SEM (cell line): Measurements from ENCODE around the genes NDUFA4L2 and MBD6.

DNA sequence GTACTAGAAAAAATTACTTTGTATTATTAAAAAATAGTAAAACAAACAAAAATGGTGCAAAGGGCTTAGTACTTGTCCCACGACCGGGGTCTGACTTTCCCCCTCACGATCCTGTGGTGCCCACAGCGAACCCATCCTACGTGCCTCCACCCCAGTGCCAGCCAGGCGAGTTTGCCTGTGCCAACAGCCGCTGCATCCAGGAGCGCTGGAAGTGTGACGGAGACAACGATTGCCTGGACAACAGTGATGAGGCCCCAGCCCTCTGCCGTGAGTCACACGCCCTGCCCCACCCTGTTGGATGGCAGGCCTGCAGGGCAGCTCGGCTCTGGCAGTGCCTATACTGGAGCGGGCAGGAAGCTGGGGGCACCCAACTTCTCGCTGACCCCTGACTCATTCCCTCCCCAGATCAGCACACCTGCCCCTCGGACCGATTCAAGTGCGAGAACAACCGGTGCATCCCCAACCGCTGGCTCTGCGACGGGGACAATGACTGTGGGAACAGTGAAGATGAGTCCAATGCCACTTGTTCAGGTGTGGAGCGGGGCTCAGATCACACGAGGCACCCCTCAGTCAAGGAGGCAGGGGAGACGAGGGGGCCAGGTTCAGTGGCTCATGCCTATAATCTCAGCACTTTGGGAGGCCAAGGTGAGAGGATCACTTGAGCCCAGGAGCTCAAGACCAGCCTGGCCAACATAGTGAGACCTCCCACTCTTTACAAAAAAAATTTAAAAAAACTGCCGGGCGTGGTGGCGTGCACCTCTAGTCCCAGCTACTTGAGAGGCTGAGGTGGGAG, 37.6 kb downstream of the LRP1 start:
- PRO-cap = no peak

DNA sequence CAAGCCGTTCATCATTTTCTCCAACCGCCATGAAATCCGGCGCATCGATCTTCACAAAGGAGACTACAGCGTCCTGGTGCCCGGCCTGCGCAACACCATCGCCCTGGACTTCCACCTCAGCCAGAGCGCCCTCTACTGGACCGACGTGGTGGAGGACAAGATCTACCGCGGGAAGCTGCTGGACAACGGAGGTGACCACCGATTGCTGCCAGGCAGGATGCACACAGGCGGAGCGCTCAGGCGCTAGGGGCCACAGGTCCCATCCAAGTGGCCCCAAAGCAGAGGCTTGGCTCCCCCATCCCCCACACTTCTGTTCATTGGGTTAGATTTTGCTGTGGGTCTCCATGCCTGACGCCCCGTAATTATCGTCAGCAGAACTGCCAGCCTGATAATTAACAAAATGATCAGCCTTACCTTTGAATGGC, 40.7 kb upstream of the NXPH4 start:
- PRO-cap = no peak

DNA sequence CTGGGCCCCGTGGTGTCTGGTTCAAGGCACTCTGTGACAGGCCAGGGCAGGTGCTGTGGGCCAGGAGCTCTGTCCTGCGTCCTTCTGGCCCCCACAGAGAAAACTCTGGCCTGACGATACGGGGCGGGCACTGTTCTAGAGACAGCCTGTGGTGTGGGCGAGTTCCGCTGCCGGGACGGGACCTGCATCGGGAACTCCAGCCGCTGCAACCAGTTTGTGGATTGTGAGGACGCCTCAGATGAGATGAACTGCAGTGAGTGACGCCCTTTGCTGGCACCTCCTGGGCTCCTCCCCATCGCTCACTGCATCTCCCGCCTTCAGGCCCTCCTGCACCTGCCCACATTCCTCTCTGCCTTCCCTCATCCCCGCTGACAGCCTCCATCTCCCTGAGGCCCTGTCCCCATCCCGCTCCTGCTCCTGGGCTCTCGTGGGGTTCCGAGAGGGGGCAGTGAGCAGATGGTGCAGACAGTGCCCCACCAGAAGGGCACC, 22.8 kb upstream of the NXPH4 start:
- PRO-cap = no peak

DNA sequence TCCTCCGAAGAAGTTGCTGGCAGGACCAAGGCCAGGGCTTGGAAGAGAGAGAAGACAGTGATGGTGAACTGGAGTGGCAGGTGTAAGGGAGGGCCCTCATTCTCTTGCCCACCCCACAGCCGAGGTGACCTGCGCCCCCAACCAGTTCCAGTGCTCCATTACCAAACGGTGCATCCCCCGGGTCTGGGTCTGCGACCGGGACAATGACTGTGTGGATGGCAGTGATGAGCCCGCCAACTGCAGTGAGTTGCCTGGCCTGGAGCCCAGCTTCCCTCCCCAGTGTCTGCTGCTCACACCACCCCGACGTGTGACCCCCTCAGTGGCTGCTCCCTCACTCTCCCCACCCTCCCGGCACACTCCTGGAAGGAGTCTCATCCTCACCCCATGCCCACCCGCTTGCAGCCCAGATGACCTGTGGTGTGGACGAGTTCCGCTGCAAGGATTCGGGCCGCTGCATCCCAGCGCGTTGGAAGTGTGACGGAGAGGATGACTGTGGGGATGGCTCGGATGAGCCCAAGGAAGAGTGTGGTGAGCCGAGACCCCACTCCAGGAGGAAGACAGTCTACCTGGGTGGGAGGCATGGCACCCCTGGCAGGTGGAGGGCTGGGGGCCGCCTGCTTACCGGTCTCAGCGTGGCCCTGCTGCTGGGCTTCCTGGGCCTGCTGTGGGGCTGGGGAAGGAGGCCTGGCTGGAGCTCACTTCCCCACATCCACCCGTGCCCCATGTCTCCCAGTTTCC, 15.0 kb upstream of the NXPH4 start:
- PRO-cap = no peak

DNA sequence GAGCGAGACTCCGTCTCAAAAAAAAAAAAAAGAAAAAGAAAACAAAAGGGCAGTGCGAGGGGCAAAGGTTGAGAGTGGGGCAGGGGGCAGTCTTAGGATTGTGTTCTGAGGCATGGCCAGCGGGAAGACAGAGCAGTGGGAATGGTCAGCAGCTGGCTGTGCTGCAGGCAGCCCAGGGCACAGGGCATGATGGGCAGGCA, 9.2 kb upstream of the NXPH4 start:
- PRO-cap = no peak

DNA sequence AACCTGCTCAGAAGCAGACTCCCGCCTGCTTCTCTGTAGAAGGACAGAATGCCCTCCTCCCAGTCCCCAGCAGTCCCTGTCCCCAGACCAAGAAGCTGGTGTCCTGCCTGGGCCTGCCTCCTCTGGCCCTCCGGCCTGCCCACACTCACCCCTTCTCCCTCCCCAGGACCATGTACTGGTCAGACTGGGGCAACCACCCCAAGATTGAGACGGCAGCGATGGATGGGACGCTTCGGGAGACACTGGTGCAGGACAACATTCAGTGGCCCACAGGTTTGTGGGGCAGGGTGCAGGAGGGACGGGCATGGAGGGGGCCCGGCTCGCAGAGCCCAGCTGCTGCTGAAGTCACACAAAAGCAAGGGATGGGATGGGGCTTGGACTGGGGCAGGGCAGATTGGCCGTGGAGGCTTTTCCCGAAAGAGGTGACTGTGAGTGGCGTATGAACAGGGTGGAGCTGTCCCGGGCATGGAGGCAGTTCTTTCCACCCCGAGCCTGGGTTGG, 8.0 kb upstream of the NXPH4 start:
- PRO-cap = no peak

GRCh38 chr12:57230311-57231150, 1.0 kb downstream of the SHMT2 start:
- PRO-cap = bidirectional peak, plus-strand start at chr12:57230366, minus-strand start at chr12:57230009

GRCh38 chr12:57236792-57237939, at the start of gene NDUFA4L2:
Gene NDUFA4L2 (minus strand): TSS chr12:57237104.
- PRO-cap = no peak

DNA sequence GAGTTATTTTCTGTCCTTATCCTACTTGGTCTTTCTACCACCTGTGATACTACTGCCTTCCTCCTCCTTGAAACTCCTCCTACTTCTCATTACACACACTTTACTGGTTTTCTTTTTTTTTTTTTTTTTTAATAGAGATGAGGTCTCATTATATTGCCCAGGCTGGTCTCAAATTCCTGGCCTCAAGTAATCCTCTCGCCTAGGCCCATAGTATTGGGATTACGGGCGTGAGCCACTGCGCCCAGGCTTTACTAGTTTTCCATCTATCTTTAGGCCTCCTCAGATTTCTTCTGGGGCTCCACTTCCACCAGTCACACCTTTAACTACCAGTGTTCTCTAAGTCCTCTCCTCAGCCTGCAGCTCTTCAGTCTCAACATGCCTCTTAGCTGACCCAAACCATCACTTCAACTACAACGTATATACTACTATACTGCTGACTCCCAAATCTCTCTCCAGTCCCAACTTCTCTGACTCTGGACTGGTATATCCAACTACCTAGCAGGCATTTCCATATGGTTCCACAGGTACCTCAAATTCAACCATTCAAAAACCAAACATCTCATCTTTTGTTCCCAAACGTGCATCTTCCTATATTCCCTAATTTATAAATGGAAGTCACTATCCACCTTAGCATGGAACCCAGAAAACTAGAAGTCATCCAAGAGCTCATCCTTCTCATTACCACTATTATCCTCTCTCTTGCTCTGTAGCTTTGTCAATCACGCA, 10.3 kb downstream of the R3HDM2 start:
- PRO-cap = no peak

DNA sequence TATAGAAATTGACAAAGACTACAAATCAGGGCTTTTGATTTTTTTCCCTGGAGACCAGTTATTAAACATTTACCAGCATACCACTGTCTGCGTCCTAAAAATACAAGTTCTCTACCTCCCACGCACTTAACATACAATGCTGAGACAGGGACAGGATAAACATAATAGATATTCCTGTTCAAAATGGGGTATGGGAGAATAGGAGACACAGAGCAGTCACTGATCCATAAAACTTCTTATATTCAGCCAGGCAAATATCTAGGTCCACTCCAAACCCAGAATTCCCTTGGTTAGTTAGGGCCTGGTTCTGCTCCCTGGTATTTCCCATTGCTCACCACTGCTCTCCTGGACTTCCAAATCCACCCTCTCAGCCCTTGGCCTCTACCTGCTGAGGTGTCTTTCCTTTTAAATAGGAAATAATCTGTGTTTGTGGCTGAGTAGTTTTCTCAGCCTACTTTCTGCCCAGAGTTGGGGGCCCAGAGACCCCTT, 4.5 kb downstream of the INHBC start:
- PRO-cap = no peak

DNA sequence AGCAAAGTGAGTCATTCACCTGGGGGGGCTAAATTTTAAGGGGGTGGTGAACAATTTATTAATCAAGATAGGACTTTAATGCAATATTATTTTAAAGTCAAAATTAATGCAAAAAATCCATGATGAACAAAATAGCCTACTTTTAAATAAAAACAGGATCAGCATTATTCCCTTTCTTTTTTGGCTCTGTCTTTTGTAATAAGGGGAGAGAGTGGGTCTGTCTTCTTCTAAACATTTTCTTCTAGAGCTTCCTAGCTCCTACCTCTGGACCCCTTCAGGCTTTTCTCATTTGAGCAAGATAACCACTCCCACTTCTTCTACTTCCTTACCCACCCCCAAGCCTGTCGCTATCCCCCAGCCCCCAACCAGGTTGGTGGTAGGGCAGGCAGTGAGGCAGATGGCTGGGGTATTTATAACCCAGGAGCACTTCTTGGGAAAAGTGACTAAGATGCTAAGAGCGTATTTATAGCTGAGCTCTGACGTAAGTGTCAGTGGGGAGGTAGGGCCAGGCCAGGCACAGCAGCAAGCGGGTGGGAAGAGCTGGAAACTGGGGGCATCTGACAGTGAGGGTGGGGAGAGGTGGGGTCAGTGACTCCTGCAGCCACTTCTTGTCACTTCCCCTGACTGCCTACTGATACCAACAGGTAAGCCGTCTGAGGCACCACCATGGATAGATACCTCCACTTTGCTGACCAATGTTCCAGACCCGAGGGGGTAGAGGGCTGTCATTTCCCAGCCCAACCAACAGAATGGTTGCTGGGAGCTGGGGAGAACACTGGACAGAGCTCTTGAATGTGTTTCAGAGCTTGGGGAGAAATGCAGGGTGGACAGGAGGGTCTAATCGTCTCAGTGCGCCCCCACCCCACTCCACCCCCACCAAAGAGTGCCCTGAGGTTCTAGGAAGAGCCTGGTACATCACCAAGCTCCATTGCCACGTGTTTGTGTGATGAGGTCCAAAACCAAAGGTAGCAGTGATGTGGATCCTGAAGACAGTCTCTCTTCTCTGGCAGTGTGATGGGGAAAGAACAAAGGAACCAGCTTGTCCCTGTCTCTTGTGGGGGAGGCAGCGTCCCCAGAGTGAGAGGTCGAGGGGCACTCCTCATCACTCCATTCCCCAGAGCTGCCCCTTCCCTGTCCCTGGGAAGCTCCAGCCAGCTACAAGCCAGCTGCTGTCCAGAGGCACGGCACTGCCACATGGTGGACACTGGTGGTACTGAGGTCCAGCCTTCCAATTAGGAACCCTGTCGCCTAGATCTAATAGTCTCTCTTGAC, 2.8 kb upstream of the INHBE start:
- PRO-cap = bidirectional peak, plus-strand start at position 491 of the sequence, minus-strand start at position 287 of the sequence

DNA sequence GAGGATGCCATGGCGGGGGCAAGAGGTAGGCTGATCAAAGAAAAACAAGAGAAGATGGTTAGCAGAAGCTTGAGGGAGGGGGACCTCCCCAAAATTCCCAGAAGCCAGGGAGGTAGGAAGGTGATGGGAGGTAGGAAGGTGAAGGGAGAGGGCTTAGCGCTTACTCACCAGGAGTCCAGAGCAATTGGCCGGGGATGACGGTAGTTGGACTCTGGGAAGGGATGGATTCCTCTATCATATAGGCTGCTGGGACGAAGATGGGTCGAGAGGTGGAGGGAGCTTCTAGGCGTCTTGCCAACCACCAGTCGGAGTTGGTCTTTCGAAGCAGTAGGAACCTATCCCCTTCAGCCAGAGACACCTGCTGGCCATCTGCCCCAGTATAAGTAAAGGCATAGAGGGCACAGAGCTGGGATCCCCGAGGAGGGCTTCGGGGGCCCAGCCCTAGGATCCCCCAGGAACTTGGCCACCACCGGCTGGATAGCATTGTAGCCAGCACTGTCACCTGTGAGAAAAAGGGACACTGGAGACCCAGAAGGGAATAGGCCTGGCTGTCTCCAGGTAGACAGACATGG, 657 bp downstream of the ARHGAP9 start:
- PRO-cap = no peak

DNA sequence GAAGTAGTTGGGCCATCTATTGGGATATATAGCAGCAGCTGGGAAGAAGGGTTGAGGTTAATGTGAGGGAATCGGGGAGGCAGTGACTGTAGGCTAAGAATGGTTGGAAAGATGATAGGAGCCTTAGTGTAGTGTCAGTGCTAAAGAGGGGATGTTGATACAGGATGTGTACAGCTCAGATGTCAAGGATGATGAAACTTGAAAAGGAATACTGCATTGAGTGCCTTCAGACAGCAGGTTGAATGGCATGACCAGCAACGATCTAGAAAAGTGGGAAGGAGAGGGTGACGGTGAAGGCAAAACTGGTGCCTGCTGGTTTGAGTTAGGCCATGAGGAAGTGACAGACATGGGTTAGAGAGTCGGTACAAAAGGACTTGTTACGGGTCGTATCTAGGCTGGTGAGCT, 9.4 kb downstream of the MARS1 start:
- PRO-cap = no peak

DNA sequence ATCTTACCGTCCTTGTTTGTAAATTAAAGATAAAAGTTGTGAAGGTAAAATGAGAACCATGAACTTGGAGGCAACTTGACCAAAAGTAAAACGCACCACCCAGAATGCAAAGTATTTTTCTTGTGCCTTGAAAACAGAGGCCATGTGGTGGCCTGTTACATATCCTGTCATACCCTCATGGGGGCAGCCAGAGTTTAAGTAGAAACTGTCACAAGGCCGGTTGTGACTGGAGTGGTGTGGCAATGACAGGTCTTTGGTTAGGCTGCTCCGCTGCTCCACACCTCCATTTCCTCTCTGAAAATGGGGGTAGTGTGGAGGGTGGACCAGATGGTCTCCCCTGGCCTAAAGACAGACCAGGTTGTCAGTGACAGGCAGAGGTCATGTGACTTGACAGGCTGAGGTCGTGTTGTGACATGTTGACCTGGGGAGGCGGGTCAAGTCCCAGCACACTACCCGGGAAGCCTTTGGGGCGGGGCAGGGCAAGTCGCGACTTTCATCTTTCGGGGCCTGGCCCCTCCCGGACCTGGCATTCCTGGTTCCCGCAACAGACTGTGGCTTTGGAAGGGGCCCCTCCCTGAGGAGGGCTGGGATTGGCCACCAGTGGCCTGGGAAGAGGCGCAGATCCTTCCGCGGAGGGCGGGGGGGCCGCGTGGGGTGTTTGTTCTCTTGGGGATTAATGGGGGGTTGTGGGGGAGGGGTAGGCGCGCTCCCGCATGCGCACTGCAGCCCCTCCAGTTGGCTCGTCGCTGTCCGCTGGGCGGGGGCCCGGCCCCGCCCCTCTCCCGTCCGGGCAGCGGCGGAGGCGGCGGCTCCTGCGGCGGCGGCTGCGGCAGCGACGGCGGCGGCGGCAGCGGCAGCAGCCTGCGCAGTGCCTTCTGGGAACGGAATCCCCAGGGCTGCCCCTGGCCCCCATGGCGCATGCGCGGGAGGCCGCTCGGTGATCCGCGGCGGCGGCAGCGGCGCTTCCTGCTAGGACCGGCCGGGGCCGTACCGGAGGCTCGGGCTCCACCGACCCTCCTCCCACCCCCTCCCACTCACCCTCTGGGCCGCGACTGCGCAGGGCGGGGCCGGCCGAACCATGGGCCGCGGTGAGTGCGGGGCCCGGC, at the start of gene MBD6:
Gene MBD6, plus strand, starts transcription at position 901 of the 1,106 bp plus-strand sequence.
- PRO-cap = bidirectional peak, plus-strand start at position 223 of the sequence, minus-strand start at position 100 of the sequence; bidirectional peak, plus-strand start at position 447 of the sequence, minus-strand start at position 366 of the sequence; bidirectional peak, plus-strand start at position 940 of the sequence, minus-strand start at position 553 of the sequence

DNA sequence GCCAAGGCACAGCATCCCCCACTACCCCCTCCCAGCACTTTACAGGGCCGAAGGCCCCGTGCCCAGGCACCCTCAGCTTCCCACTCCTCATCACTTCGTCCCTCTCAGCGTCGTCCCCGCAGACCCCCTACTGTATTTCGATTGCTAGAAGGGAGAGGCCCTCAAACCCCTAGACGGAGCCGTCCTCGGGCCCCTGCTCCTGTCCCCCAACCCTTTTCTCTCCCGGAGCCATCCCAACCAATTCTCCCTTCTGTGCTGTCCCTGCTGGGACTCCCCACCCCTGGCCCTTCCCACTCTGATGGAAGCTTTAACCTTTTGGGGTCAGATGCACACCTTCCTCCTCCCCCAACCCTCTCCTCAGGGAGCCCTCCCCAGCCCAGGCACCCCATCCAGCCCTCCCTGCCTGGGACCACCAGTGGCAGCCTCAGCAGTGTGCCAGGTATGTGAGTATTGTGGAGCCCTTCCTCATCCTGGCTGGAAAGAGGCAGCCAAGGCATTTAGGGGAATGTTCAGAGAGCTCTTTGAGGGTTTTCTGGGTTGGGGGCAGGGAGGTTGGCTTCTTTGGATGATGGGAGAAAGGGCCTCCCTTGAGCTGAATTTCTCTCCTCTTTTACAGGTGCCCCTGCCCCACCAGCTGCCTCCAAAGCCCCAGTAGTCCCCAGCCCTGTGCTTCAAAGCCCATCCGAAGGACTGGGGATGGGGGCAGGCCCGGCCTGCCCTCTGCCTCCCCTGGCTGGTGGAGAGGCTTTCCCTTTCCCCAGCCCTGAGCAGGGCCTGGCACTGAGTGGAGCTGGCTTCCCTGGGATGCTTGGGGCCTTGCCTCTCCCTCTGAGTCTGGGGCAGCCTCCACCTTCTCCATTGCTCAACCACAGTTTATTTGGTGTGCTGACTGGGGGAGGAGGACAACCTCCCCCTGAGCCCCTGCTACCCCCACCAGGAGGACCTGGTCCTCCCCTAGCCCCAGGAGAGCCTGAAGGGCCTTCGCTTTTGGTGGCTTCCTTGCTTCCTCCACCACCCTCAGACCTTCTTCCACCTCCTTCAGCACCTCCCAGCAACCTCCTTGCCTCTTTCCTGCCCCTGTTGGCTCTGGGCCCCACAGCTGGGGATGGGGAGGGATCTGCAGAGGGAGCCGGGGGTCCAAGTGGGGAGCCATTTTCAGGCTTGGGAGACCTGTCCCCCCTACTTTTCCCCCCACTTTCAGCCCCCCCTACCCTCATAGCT, 3.7 kb downstream of the MBD6 start:
- PRO-cap = no peak

- PRO-cap = no peak
These were observed 755 bp downstream of the DTX3 start for GRCh38 chr12:57604965-57606193.

GRCh38 chr12:57613868-57614961, 3.0 kb downstream of the ARHGEF25 start:
- PRO-cap = no peak

DNA sequence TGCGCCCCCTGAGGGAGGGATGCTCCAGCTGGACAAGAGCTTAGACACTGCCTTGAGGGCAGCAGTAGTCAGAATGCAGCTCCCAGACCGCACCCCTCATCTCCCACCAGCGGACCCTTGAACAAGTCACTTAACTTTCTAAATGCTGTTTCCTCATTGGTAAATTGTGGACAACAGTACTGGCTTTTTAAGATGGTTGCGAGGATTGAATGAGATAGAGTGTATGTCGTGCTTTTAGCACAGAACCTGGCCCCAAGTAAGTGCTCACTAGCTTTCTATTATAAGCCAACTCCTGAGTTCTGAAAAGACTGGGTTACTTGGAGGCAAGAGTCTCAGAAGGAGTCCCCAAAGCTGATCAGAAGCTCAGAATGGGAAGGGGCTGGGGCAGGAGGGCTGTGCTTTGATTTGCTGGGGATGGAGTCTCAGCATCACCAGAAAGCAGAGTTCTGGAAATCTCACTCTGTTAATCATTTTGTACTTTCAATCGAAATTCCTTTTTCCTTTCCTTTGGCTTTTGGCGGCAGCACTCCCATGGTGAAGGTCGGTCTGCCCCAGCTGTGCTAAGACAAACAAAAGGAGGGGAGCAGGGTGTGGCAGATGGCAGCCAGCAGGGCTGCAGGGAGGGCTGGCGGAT, 15.5 kb downstream of the AGAP2 start:
- PRO-cap = no peak

DNA sequence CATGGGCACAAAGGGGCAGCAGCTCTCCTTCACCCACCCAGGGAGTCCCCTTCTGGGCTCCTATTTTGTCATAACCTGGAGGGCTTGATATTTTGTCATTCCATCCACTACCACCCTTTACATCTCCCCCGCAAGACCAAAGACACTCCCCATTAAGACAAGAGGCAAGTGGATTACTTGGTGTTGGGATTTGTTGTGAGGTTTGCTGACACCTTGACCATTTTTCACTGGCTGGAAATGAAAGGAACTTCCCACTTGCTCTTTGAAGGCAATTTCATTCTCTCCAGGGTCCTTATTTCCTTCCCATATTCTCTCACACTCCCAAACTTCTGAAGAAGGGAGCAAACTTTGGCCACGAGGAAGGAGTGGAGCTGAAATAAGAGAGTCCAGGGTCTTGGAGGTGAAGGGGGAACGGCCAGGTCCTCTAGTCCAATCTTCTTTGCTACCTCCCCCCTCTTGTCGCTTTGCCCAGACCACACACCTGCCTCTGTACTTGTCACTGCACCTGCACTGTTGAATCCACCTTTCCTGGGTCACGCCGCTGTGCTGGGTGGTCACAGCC, 14.9 kb downstream of the AGAP2 start:
- PRO-cap = no peak

DNA sequence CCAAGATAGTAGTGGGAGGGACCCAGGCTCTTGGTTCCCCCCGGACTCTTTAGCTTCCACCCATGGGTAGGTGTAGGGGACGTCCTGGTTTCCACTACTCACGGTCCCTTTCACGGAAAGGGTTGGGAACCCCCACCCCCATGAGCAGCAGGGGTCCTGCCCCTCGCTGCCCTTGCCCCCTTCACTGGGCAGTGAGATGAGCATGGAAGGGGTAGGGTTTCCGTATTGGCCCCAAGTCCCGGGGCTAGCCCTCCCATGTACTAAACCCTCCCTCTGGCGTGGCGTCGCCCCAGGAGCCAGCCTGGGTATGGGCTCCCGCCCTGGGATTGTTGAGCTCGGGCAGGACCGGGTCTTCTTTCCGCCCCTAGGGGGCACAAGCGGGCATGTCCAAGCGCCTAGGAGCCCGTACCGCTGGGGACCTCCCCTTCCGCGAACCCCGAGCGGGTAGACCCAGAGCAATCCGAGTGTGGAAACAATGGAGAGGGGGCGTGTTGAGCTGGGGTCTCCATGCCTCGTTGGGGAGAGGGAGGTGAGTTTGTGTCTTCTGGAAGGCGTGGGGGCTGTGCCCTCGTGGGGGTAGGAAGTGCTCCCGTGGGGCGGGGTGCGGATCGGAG, 12.6 kb downstream of the AGAP2 start:
- PRO-cap = no peak